Peyer's patch (tissue), 4 donors: ENCODE data around the genes COL9A3, DIDO1, SLC17A9, KCNQ2 and TNFRSF6B.

GRCh38 chr20:62727909-62728714 is 19.5 kb downstream of the NTSR1 start:
- PRO-cap, result no peak
- RAMPAGE, long total RNA, 4 experiments, result no peak in any of the 4 experiments

DNA sequence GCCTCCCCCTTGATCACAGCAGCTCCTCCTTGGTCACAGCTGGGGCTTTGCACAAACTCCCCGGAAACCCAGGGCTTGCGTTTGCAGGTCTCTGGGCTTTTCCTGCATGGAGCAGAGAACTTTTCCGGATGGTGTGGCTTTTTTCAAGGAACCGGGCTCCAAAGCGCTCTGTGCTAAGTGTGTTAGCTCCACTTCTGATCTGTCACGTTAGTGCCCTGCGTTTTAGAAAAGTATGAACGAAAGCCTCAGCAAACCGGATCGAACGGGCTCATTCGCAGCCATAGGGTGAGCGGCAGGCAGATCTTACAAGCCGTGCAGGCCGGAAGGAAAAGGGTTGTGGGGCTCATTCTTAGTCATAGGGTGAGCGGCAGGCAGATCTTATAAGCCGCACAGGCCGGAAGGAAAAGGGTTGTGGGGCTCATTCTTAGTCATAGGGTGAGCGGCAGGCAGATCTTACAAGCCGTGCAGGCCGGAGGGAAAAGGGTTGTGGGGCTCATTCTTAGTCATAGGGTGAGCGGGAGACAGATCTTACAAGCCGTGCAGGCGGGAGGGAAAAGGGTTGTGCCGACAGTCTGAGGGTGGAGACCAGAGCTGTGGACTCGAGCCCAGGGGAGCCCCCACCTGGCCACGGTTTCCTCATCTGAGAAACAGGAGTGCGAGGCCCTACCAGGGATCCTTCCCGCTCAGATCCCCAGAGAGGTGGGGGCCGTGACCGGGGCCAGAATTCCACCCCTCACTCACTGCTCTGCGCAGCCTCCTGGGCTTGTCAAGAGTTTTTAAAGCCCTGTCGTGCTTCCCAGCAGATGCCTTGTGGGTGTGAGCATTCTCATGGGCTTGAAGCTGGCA is 31.6 kb downstream of the NTSR1 start:
- PRO-cap, result bidirectional peak, plus-strand start at position 506 of the sequence, minus-strand start at position 201 of the sequence
- RAMPAGE, long total RNA, 4 experiments, result no peak in any of the 4 experiments

- PRO-cap, result no peak
- RAMPAGE, long total RNA, 4 experiments, result no peak in any of the 4 experiments
Observed at GRCh38 chr20:62805138-62805844, 656 bp downstream of the OGFR start.

- PRO-cap, result bidirectional peak, plus-strand start at chr20:62806202, minus-strand start at chr20:62806155
- RAMPAGE, long total RNA, 4 experiments, result no peak in any of the 4 experiments
Observed at GRCh38 chr20:62805845-62806417, 1.3 kb downstream of the OGFR start.

- PRO-cap, result bidirectional peak, plus-strand start at chr20:62817443, minus-strand start at chr20:62817310
- RAMPAGE, long total RNA, 4 experiments, result start-site peak on the plus strand in 2 of 4 experiments, at chr20:62817435-62817469 at its widest, 7 to 10 reads per replicate
Observed at GRCh38 chr20:62816892-62817922, at the start of gene COL9A3. COL9A3 (plus strand) TSS chr20:62817050.

DNA sequence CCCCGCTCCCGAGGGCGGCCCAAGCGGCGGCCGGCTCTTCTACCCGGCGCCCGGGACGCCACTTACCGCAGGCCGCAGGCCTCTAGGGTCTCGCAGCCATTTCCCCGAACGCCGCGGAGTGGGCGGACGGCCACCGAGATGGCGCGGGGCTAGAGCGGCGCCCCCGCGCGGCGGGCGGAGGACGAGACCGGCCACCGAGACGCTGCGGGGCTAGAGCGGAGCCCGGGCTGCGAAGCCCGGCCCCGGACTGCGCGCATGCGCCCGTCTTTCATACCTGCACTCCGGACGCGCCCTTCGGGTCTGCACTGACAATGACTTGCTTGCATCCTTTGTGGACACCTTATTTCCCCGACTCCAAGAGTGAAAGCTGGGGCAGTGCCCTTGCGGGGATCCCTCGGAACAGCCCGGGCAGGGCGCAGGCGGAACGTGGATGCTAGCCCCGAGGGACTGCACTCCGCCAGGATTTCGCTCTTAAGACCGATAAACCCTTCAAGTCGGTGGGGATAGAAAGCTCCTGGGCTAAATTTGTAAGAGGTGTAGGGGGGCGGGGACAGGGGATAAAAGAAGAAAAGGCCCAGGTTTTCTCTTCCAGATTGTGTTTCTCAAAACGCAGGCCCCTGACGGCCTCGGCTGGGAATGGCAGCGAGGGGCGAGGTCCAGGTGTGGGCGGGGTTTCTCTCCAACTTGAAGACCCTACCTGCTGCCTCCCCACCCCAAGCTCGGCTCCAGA is at the start of gene DIDO1:
Gene DIDO1, minus strand, starts transcription at position 140 of the 730 bp plus-strand sequence.
- PRO-cap, result bidirectional peak, plus-strand start at position 271 of the sequence, minus-strand start at position 113 of the sequence
- RAMPAGE, long total RNA, 4 experiments, result start-site peak on the minus strand in 2 of 4 experiments, centred at position 131 of the sequence, 57 to 87 reads per replicate

GRCh38 chr20:62952296-62953172 is at the start of gene SLC17A9:
SLC17A9 (plus strand) TSS chr20:62952709.
- PRO-cap, result bidirectional peak, plus-strand start at chr20:62952701, minus-strand start at chr20:62952563
- RAMPAGE, long total RNA, 4 experiments, result start-site peak on the plus strand in 3 of 4 experiments, at chr20:62952676-62952724 at its widest, 11 to 18 reads per replicate

- PRO-cap, result bidirectional peak, plus-strand start at chr20:62954503, minus-strand start at chr20:62954298
- RAMPAGE, long total RNA, 4 experiments, result no peak in any of the 4 experiments
Observed at GRCh38 chr20:62953643-62954587, 1.4 kb downstream of the SLC17A9 start.

DNA sequence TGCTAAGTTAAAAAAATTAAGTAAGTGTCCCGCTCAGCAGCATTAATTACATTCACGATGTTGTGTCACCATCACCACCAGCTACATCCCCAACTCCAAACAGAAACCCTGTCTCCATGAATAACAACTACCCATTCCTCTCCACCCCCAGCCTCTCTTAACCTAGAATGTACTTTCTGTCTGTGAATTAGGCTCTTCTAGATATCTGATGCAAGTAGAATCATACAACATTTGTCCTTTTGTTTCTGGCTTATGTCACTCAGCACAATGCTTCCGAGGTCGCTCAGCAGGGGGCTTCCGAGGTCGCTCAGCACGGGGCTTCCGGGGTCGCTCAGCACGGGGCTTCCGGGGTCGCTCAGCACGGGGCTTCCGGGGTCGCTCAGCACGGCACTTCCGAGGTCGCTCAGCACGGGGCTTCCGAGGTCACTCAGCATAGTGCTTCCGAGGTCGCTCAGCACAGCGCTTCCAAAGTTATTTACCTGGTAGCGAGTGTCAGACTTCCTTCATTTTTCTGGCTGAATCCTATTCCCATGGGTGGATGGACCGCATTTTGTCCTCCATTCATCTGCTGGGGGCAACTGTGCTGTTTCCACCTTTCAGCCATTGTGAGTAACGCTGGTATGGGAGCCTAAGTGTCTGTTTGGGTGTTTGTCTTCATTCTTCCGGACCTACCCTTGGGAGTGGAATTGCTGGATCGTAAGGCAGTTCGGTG is 31.0 kb upstream of the BHLHE23 start:
- PRO-cap, result no peak
- RAMPAGE, long total RNA, 4 experiments, result no peak in any of the 4 experiments

DNA sequence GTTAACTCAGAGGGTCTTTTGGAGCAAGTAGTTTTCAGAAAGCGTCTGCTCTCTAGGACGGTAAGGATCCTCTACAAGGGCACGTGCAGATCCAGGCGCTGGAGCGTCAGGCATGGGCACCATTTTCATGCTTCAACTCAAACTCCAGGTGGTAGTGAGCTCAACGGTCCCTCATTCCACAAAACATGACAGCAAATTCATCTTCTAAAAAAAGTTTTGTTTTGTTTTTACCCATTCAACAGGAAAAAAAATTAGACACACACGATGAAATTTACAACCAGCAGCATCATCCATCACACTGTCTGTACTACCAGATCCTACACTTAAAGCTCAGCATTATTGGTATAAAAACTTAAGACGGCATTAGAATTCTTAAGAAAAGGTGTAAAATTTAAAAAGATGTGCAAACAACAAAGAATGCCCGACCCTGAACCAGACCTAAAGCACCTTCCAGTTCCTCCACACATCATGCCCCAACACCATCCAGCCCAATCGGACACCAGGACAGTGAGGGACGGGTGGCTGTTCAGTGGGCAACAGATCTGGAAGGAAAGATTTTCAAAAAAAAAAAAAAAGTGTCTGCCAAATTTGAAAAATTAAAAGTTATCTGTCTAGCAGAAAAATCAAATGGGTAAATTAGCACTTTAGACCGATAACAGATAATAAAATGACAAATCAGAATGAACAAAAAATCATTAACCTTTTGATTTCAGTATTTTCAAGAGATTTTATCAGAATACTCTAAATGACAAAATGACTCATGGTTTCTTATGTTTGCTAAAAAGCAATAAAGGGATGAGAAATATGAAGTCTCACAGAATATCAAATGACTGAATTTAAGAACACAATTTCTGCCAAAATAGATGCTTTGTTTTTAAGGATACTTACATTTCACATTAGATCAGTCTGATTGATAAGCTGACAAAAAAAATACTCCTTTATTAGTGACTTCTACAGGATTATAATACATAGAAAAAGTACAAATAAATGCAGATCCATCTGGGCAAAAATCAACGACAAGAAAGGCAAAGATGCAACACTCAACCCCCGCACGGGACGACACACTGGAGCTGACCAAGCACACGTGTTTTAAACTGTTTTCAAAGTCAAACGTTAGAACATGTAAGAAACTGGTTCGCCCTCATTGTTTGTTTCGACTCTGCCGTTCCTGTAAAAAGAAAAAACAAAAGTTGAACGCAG is 20.0 kb downstream of the YTHDF1 start:
- PRO-cap, result no peak
- RAMPAGE, long total RNA, 4 experiments, result no peak in any of the 4 experiments

- PRO-cap, result no peak
- RAMPAGE, long total RNA, 4 experiments, result no peak in any of the 4 experiments
Observed at GRCh38 chr20:63254672-63254843, 295 bp upstream of the NKAIN4 start.

GRCh38 chr20:63272037-63272277 is 656 bp upstream of the ARFGAP1 start:
- PRO-cap, result no peak
- RAMPAGE, long total RNA, 4 experiments, result no peak in any of the 4 experiments

- PRO-cap, result no peak
- RAMPAGE, long total RNA, 4 experiments, result no peak in any of the 4 experiments
Observed at GRCh38 chr20:63321120-63321838, 28.3 kb downstream of the COL20A1 start.

DNA sequence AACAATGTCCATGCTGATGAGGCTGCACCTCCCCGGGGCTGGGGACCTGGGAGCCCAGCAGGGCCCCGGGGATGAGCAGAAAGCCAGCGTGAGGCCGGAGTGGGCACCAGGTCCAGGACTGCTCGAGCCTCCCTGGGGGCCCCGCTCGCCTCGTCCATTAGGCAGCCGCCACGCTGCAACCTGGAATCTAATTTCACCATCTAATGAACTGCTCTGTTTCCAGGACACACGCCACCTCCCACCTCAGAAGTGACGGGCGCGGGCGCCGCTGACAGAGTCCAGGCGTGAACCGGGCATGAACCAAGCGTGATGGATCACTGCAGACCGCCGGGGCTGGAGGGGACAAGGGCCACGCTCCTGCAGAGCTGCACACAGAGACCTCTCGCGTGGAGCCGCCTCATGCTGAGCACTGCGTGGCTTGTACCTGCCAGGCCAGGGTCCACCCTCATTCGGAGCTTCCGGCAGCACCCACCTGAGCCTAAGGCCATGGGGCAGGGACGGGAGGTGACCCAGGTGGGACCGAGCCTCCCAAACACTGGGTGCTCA is 15.5 kb downstream of the KCNQ2 start:
- PRO-cap, result no peak
- RAMPAGE, long total RNA, 4 experiments, result no peak in any of the 4 experiments

DNA sequence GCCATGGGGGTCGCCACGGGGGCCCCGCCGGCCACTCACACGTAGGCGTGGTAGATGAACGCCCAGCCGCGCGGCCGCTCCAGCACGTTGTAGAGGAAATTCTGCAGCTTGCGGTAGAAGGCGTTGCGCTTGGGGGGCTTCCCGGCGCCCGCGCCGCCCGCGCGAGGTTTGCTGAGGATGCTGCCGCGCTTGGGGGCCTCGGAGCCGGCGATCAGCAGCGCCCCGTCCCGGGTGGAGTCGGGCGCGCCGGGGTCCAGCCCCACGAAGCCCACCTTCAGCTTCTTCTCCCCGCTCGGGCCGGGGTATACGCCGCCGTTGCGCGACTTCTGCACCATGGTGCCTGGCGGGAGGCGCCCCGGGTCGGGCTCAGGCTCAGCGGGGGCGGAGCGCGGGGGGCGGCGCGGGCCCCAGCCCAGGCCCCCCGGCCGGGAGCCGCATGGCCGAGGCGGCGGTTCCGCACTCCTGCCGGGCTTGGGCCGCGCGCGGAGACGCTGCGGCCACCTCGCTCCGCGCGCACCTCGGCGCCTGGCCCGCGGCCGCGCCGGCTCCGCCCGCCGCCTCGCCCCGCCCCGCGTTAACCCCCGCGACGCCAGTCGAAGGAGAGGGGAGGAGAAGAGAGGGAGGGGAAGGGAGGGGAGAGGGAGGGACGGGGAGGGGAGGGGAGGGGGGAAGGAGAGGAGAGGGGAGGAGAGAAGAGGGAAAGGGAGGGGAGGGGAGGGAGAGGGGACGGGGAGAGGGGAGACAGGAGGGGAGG is at the start of gene KCNQ2:
Gene KCNQ2, minus strand, starts transcription at position 527 of the 754 bp plus-strand sequence.
- PRO-cap, result unidirectional peak, minus-strand start at position 561 of the sequence
- RAMPAGE, long total RNA, 4 experiments, result no peak in any of the 4 experiments

- PRO-cap, result no peak
- RAMPAGE, long total RNA, 4 experiments, result no peak in any of the 4 experiments
Observed at GRCh38 chr20:63569748-63570318, 4.2 kb downstream of the HELZ2 start.

GRCh38 chr20:63579957-63580300 is 5.9 kb upstream of the HELZ2 start:
- PRO-cap, result no peak
- RAMPAGE, long total RNA, 4 experiments, result no peak in any of the 4 experiments

- PRO-cap, result no peak
- RAMPAGE, long total RNA, 4 experiments, result no peak in any of the 4 experiments
Observed at GRCh38 chr20:63602829-63603284, 24.0 kb downstream of the GMEB2 start.

- PRO-cap, result no peak
- RAMPAGE, long total RNA, 4 experiments, result no peak in any of the 4 experiments
Observed at GRCh38 chr20:63656994-63658079, 775 bp upstream of the RTEL1 start.

DNA sequence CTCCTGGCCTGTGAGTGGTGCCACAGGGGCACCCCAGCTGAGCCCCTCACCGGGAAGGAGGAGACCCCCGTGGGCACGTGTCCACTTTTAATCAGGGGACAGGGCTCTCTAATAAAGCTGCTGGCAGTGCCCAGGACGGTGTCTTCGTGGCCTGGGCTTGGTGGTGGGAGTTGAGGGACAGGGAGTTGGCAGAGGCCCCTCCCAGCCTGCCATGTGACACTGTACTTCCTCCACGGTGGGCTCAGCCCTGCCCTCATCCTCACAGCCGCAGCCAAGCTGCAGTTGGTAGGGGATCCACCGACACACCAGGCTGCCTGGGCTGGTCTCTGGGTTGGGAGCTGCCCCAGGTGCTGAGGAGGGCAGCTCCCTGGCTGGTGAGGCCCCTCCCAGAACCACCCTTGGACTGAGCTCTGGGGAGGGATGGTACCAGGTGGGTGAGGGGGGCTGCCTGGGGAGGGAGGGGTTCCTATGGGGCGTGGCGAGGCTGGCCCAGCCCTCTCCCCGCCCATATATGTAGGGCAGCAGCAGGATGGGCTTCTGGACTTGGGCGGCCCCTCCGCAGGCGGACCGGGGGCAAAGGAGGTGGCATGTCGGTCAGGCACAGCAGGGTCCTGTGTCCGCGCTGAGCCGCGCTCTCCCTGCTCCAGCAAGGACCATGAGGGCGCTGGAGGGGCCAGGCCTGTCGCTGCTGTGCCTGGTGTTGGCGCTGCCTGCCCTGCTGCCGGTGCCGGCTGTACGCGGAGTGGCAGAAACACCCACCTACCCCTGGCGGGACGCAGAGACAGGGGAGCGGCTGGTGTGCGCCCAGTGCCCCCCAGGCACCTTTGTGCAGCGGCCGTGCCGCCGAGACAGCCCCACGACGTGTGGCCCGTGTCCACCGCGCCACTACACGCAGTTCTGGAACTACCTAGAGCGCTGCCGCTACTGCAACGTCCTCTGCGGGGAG is at the start of gene TNFRSF6B:
Gene TNFRSF6B, plus strand, starts transcription at position 540 of the 946 bp plus-strand sequence.
- PRO-cap, result no peak
- RAMPAGE, long total RNA, 4 experiments, result no peak in any of the 4 experiments